Mucosa of descending colon (tissue), 1 donor: ENCODE measurements around a stretch of chr10.

- PRO-cap: no peak
Observed at GRCh38 chr10:124048449-124049085, 44.8 kb downstream of the CHST15 start.

DNA sequence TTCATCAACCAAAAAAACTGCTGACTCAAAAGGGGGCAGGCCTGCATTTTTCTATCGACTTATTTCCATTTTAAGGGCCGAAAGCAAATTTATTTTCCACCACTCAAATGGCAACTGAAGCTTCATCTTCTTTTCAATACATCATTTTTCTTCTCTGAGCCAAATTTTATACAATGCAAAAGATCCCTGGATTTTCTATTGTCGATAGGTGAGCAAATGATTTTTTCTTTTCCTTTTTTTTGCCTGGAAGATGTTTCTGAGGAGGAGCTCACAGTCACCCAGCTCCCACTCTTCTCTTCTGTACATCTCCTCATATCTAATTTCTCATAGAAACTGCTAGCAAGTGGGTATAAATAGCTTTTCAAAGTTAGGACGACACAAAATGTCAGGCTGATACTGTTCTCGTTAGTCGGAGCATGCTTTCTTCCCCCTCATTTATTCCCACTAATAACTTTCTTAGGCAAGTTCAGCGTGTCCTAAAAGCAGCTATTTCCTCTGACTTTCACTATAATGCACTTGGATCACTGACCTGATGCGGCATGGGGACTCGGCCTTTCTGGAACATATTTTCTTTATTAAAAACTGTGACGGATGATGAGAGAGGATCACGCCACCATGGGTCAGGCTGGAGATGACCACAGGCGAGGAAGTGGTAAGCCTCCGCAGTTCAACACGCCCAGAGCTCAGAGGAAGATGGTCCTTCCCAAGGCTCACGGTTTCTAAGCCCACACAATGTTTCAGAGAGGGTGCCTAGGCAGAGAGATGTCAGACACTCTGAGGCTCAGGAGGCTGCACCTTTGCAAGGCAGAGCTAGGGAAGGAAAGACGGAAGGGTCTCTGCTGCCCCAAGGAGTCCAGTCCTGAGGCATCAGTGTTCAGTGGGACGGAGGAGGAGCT lies 9.9 kb downstream of the CHST15 start:
- PRO-cap: no peak

GRCh38 chr10:124086280-124086836 lies 7.0 kb downstream of the CHST15 start:
- PRO-cap: no peak

GRCh38 chr10:124136531-124136936 lies 43.1 kb upstream of the CHST15 start:
- PRO-cap: unidirectional peak, minus-strand start at chr10:124136766

DNA sequence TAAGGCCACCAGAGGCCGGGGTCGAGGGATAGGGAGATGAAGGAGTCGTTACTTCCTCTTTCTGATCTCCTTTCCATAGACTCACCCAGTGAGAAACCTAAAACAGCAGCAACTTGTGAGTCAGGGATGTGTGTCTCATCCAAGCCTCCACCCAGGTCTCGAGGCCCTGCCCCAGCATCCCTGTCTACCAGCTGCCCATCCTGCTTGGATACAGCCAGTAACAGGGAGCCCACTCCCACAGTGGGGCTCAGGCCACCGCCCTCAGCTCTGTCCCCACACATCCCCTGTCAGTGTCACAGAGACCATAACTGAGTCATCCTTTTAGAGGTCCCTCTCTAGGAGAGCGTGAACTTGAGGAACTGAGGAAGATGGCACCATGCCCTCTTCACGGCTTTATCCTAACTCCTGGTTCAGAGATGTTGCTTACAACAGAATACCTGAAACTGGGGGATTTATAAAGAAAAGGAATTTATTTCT lies 49.6 kb upstream of the CHST15 start:
- PRO-cap: no peak

GRCh38 chr10:124165141-124165496 lies 71.7 kb upstream of the CHST15 start:
- PRO-cap: unidirectional peak, minus-strand start at chr10:124165269

DNA sequence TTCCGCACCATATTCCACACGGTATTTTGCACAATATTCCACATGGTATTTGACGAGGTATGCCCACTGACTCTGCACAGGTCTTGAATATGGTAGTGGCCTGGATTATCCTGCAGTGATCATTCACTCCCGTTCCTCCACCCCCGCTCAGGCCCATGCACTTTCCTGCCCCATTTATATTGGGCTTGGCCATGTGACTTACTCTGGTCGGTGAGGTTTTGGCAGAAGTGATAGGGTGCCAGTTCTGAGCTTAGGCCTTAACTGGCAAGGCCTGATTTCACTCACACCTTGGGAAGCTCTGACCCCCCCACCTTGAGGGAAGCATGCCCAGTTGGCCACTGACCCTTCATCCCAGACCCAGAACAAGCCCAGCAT lies 137.7 kb upstream of the CHST15 start:
- PRO-cap: no peak

DNA sequence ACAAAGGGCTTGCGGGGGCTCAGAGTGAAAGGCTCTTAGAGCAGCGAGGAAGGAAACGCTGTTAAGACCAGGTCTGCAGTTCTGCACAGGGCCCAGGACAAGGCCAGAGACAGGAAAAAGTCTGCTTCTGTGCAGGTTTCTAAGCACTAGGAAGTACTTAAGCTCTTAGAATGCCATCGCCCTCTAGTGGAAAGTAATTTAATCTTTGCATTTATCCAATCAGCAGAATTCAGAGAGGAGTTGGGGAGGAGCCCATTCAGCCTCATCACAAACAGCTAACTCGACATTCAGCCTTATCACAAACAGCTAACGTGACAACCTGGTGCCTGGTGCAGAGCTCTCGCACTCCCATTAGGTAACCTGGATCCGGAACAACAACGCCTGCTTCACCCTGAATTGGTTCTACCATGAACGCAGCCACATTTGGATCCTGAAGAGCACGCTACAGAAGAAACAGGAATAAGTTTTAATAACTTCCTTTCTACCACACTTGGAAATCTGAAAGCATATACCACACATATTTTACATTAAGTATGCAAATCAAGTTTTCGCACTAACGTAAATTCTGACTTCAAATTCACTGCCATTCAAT lies 15.1 kb downstream of the OAT start:
- PRO-cap: no peak

DNA sequence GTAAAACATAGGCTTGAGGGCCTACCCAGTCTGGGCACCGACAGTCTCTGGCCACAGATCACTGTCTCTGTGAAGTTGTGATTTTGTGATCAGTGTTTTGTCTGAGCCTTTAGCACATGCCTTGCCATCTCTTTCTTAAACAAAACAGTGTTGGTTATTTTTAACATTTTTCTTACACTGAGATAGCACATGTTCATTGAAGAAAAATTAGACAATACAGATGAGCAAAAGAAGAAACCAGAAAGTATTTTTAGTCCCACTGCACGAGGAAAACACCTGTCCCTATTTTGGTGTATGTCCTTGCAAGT lies 27.3 kb downstream of the LHPP start:
- PRO-cap: no peak

- PRO-cap: no peak
Observed at GRCh38 chr10:124547651-124548155, 86.1 kb downstream of the LHPP start.

DNA sequence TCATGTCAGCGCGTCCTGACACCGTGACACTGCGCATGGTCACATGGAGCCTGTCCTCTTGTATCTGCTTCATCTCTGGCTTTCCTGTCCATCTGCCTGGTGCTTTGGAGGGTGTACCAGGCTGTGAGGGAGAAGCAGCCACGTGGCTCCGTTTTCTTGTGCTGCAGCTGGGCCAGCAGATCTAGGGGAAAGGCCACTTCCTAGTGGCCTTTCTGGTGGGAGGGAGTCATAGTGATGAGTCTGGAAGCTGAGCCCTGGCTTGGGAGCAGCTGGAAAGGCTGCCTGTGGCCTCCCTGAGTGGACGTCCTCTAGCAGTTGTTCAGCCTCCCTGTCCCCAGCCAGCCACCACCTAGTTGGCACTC lies 96.3 kb downstream of the LHPP start:
- PRO-cap: no peak

DNA sequence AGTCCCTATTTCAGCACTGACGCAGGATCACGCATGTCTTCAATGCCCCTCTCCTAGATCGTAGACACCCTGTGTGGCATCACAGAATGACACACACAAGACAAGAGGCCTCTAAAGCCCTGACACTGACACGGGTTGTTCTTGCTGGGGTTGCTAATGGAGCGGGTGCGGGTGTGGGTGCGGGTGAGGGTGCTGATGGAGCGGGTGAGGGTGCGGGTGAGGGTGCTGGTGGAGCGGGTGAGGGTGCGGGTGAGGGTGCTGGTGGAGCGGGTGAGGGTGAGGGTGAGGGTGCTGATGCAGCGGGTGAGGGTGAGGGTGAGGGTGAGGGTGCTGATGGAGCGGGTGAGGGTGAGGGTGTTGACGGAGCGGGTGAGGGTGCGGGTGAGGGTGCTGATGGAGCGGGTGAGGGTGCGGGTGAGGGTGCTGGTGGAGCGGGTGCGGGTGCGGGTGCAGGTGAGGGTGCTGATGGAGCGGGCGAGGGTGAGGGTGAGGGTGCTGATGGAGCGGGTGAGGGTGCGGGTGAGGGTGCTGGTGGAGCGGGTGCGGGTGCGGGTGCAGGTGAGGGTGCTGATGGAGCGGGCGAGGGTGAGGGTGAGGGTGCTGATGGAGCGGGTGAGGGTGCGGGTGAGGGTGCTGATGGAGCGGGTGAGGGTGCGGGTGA lies 133.9 kb downstream of the FAM53B start:
- PRO-cap: no peak

GRCh38 chr10:124621536-124622159 lies 122.5 kb downstream of the FAM53B start:
- PRO-cap: no peak

DNA sequence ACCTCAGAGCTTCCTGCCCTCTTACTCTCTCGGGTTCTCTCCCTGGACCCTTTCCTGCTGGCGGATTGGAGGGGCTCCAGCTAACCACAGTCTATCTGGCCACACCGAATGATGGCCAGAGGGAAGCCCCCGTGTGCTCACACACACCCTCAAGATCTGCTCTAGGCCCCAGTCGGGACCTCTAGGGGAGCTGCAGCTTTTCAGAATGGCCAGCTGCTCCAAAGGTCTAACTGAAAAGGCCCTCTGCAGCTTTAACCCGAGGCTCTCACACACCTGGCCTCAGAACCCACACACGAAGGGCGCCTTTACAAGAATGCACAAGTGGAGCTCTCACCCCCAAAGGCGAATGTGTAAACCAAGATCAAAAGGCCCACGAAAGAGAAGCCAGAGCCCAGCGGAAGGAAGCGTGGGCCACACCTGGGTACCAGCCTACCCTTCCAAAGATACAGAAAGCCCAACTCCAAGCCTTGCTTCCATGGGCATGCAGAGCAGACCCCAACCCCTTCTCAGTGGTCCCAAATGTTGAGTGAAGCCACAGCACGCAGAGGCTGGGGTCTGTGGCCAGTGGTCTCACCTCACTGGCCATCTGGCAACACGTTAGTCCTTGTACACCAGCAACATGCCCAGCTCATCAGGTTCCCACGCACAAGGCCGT lies 65.3 kb downstream of the FAM53B start:
- PRO-cap: no peak

GRCh38 chr10:124680410-124681146 lies 63.6 kb downstream of the FAM53B start:
- PRO-cap: no peak

DNA sequence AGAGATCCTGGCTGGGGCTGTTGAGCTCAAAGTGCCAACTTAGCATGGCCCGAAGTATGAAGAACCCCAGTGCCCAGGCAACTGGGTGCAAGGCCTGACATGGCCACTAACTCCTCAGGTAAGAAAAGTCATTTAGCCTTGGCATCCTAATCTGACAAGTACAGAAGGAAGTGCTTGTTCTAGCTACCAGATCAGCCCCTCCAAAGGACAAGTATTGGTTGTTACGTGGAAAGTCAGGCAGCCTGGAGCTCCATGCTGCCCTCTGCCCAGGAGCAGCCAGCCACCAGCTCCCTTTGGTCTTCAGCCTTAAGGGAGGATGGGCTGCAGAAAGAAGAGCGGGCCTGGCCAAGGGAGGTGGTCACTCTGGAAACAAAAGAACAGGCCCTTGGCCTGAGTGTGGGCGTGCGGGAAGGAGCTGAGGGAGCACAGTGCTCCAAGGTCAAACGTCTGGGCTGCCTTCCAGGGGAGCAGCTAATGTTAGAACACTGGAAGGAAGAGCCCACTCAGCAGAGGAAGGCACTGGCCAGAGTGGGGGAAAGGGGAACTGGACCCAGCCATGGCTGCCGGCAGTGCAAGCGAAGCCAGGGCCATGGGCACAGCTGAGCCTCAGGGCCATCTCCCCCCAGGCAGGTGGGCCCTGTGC lies 42.9 kb downstream of the FAM53B start:
- PRO-cap: bidirectional peak, plus-strand start at position 526 of the sequence, minus-strand start at position 449 of the sequence

DNA sequence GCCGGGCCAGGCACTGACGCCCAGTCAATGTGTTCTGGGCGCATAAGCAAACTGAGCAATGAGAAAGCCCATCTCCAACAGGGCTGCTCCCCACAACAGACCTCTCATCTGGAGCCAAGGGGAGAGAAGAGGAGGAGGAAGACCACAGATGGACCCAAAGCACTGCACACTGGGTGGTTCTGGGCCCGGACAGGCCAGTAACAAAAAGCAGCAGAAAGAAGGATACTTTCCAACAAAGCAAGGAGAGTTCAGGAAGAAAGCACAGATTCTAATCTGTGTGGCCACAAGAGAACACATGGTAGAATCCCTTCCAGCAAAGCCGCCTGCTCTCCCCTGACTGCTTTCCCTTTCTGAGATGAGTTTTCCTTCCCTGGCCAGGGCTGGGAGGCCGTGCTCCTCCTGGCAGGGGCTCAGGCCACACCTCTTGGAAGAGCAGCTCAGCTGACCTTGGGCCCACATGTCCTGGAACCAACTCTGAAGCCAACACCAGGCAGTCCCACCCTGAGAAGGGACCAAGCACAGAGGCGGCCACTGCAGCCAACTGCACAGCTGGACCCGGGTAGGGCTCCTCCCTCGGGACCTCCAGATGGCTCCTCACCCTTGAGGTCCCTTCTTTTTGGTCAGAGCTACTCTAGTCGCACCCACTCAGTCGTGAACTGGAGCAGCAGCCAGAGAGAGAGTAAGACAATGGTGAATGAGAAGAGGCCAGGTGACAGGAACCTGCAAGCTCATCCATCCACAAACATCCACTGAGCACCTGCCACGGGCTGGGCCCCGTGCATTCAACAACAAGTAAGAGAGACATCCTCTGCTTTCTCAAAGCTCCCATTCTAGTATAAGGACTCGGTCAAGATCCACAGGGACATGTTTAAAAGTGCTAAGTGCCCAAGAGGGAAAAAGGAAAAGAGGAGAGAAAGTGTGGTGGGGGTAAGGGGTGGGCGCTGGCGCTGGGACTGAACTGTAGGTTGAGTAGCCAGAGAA lies 40.3 kb downstream of the FAM53B start:
- PRO-cap: unidirectional peak, minus-strand start at position 352 of the sequence

GRCh38 chr10:124734610-124735427 lies 9.4 kb downstream of the FAM53B start:
- PRO-cap: no peak

- PRO-cap: bidirectional peak, plus-strand start at chr10:124741623, minus-strand start at chr10:124741369
Observed at GRCh38 chr10:124741253-124741802, 2.9 kb downstream of the FAM53B start.

DNA sequence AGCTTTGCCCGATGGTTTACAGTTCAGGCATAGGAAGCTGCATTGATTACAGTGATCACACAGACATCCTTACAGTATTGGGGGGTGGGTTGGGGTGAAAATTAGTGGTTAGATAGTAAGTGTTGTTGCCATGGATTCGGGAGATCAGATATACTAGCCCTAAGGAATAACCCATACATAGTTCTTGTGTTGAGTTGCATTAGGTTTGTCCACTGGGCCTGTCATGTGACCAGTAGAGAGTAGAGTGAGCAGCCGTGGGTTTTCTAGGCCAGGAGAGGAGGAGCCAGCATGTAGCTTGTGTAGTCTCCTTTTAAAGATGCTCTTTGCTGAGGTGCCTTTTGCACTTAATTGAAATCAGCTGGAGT lies 36.0 kb downstream of the ZRANB1 start:
- PRO-cap: no peak